ENCODE data around the genes ACOT9 and MAGEB18.

DNA sequence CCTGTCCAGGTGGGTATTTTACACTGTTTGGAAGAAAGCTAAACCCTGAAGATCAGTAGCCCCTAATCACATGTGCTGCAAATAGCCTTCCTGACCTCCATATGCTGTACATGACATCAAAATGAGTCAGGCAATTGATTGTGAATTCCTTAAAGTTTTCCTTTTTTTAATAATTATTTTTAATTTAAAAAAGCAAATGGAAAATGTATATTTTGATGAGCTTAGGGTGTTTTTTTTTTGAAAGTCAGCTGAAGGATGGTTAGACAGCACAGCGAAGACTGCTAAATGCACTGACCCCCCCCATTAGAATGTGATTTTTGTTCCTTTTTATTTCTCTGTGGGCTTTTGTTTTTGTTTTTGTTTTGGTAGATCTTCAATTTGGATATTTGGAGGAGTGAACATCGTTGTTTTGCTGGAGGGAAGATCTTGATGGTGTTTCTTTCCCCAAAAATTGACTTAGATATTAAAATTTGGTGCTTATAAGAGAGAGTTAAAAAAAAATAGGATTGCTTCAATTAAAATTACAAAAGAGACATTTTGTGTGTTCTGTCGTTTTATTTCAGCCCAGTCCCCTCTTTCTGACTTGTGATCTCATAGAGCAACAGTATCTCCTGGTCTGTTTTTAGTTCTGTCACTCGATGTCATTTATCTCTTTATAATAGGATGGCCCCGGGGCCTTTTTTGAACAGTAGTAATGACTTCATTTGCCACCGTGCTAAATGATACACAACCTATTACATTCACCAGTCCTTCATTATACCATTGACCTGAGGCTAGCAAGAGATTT is 37.6 kb upstream of the PHEX start:
- PRO-cap: no peak
- RAMPAGE, long total RNA, 2 experiments: no peak in any of the 2 experiments

- PRO-cap: no peak
- RAMPAGE, long total RNA, 2 experiments: no peak in any of the 2 experiments
These were observed 80.8 kb downstream of the CBLL2 start for GRCh38 chrX:22353586-22353871.

- PRO-cap: no peak
- RAMPAGE, long total RNA, 2 experiments: no peak in any of the 2 experiments
These were observed 2.4 kb upstream of the PTCHD1 start for GRCh38 chrX:23332047-23332936.

DNA sequence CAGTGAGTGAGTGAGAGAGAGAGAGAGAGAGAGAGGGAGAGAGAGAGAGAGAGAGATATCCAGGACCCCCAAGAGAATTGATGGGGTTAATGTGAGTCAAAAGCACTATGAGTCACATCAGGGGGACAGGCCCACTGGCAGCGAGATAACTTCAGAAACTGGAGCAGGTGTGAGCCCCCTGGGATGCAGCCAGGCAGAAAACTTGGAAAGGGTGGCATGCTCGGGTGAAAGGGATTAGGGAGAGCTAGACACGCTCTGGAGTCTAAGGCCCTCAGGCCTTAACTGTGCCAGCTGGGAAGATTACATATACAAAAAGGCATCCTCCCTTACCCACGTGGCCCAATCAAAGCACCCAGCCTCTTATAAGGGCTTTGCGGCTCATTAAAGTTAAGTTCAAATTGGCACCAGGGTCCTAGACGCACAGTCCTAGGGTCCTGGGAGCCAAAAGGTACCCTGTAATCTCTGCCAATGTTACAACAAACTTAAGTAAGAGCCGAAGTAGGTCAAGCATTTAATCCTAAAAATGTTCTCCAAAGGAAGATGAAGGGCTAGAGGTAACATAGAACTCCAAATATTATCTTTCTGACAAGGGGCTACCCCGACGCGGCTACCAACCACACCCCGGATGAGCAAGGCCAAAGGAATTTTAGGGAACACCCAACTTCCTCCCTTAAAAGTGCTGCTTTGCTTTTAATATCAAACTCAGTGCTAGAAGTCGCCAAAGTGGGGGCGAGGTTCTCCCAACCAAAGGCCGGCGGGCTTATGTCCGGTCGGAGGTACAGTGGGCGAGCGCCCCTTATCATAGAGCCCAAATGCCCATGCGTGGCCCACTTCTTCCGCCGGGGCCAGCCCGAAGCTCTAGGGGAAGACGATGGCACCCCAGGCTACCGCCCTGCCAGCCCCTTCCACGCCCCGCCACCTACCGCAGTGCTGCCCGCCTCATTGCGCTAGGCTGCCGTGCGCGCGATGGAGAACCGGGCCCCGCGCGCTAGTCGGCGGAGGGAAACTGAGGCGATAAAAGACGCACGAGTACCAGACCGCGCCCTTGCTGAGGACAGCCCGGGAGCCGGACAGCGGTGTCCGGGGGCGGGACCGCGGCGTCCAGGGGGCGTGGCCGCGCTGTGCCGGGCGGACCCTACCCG is at the start of gene ACOT9:
ACOT9 (minus strand) TSS at position 1,075 of the 1,142 bp plus-strand sequence.
- PRO-cap: bidirectional peak, plus-strand start at position 390 of the sequence, minus-strand start at position 284 of the sequence; unidirectional peak, plus-strand start at position 699 of the sequence; bidirectional peak, plus-strand start outside the sequence, minus-strand start at position 1,075 of the sequence
- RAMPAGE, long total RNA, 2 experiments: start-site peak on the minus strand in 2 of 2 experiments, centred at positions 1,051 to 1,059 of the sequence, 53 to 60 reads per replicate

GRCh38 chrX:23764381-23765154 is 18.4 kb upstream of the SAT1 start:
- PRO-cap: no peak
- RAMPAGE, long total RNA, 2 experiments: no peak in any of the 2 experiments

DNA sequence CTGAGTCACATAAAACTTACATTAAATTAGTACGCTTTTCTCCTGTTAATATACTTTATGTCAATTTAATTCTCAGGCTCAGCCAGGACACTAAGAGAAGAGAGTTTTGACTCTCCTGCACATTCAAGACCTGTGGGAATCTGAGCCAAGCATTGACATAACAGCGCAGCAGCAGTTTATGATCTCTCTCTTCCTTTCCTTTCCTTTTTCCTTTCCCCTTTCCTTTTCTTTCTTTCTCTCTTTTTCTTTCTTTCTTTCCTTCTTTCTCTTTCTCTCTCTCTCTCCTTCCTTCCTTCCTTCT is 21.5 kb downstream of the SAT1 start:
- PRO-cap: no peak
- RAMPAGE, long total RNA, 2 experiments: no peak in any of the 2 experiments

- PRO-cap: no peak
- RAMPAGE, long total RNA, 2 experiments: no peak in any of the 2 experiments
These were observed 34.3 kb downstream of the SAT1 start for GRCh38 chrX:23817249-23817627.

GRCh38 chrX:24153228-24153588 is 3.7 kb downstream of the ZFX start:
- PRO-cap: no peak
- RAMPAGE, long total RNA, 2 experiments: no peak in any of the 2 experiments

DNA sequence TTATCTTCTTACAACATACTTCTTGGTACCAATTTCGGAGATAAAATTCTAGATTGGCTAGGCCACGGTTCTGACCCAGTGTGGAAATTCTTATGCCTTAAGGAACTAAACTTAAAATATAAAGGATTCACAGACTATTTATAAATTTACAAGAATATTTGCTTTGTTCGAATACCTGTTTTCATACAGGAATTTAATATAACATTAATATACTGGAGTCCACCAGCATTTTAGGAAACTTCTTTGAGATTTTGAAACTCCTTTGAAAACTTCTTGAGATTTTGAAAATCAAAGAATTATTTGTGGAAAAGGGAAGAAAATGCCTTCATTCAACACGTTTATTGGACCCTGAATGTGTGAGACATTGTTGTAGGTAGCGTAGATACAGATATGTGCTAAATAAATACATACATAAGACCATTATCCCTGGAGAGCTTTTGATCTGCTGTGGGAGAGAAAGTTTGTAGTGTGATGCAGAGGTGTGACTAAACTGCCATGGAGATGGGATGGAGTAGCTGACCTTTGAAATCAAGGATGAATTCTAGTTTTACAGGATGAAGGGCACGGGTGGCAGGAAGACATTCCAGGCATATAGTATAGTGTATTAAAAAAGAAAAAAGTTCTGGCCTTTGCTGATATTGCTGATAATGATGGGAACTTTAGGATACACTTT is 31.5 kb downstream of the ZFX start:
- PRO-cap: no peak
- RAMPAGE, long total RNA, 2 experiments: no peak in any of the 2 experiments

DNA sequence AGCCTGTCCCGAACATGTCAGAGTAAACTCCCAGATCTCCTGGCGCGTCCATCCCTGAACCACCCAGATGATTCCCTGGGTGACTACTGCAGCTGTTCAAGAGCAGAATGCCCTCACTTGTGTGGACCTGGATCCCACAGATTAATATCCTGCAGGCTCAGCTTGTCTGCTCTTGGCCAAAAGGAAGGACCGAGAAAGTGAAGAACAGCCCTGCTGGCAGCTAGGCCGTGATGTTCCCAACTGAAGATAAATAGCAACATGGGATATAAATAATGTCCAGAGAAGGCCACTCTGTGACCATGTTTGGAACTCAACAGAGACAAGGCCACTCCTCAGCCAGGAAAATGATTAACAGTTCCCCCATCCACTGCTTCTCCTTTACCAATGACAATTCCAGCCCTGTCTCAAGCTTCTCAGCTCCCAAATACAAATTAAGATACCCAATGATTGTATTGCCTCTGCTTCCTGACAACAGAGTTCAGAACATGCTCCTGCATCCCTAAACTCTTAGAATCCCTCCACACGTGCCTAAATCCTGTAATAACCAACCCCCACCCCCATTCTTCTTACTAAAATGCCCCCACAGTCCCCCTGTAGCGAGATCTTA is 21.4 kb downstream of the SUPT20HL2 start:
- PRO-cap: no peak
- RAMPAGE, long total RNA, 2 experiments: no peak in any of the 2 experiments

DNA sequence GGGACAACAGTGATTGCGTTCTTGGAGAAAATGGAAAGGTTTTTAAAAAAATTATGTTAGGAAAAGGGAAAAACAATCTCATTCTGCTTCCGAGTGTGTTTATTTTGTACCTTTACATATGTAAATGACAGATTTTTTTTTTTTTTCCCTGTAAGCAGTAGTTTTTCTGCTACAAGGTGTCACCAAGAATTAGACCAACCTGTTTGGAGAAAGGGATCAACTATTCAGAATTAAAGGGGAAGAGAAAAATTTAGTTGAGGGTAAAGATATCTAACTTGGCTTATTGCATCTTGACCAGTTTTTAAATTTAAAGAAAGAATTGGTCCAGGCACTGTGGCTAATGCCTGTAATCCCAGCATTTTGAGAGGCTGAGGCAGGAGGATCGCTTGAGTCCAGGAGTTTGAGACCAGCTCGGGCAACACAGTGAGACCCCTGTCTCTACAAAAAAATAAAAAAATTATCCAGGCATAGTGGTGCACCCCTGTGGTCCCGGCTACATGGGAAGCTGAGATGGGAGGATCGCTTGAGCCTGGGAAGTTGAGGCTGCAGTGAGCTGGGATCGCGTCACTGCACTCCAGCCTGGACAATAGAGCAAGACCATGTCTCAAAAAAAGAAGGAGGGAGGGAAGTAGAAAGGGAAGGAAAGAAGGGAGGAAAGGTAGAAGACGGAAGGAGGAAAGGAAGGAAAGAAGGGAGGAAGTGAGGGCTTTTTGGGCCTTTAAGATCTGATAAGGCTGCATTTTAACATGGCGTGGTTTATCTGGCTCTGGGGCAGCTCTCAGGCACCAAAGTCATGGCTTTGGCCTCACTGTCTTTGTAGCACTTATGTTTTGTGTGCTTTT is 10.2 kb downstream of the PDK3 start:
- PRO-cap: no peak
- RAMPAGE, long total RNA, 2 experiments: no peak in any of the 2 experiments

DNA sequence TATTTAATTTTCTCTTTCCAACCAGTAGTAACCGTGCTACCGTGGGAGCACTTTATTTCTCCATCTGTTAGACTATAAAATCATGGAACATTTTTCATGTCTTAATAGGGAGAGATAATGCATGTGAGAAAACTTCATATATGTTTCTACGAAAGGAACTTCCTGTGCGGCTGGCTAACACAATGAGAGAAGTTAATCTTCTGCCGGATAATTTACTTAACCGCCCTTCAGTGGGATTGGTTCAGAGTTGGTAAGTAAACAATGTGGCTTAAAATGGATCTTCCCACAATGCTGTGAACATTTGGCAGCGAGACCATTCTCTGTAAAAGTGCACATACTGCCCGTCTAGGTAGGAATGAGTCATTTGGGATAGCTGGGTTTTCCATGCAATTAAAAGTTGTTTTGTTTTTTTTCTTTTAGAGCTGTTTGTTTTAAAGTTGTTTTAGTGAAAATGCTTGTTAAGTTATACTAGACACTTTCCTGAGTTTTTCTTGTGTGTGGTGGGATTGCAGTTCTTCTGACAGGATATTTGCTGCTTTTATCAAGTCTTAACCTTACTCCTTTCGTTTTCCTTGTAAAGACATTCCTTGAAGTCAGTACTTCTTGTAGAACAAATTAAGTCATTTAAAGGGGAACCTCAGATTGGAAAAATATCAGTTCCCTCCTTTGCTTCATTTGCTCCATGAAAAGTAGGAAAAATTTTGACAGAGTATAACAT is 29.7 kb downstream of the PDK3 start:
- PRO-cap: no peak
- RAMPAGE, long total RNA, 2 experiments: no peak in any of the 2 experiments

DNA sequence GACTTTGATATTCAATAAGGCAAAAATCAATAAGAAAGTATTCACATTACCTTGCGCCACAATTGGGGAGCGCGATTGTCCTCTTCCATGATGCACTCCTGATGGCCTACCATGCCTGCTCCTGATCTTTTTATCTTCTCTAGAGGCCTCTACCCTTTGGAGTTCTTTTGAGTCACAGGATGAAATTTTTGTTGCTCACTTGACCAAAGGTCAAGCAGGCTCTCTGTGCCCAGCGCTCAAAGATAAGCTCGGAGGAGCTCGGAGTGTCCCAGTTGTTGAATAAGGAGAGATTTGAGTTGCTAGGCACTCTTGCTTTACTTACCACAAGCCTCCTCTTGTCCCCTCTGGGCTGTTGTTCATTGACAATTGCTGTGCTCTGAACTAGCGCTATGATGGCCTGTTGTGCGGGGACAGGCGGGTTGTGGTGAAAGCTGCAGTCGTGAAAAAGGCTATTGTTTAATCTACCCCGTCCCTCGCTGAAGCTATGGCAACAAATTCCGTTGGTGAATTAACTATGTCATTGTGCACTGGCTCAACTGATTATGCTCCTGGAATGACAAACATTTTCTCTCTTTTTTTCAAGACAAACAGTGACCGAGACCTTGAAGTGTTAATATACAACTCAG is 21.1 kb upstream of the POLA1 start:
- PRO-cap: no peak
- RAMPAGE, long total RNA, 2 experiments: no peak in any of the 2 experiments

DNA sequence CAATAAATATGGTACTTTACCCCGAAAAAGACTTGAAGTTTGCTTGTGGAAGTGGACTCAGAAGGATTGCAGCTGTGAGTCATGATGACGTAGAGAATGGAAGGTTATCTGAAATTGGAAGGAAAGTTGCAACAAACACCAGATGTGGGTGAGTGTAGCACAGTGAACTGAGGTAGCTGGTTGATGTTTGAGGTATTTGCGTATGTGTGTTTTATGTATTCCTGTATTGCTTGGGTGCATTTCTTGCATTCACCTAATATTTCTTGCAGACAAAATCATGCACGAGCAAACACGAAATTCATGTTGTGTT is 112.9 kb downstream of the ARX start:
- PRO-cap: no peak
- RAMPAGE, long total RNA, 2 experiments: no peak in any of the 2 experiments

DNA sequence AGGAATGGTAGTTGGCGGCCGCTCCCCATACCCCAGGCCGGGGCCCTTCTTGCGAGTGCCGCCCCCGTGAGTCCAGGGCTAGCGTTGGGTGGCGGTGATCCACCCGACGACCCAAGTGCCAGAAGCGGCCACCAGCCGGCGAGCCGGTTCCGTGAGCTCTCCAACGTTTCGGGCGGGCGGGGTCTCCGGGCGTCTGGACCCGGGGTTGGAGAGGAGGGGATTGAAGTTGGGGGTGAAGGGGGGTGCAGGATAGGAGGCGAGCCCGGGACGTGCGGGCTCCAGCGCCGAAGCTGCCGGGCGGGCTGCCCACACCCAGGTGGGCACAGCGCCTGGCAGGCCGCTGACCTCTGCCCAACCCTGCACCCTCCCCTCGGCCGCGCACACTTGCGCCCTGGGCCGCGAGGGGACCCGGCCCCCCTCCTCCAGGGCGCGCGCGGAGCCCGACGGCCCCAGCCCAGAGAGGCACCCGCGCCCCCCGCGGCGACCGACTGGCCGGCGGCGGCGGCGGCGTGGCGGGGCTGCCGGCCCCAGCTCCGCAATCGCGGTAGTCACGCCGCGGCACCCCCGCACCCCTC is 13.5 kb downstream of the ARX start:
- PRO-cap: no peak
- RAMPAGE, long total RNA, 2 experiments: no peak in any of the 2 experiments

DNA sequence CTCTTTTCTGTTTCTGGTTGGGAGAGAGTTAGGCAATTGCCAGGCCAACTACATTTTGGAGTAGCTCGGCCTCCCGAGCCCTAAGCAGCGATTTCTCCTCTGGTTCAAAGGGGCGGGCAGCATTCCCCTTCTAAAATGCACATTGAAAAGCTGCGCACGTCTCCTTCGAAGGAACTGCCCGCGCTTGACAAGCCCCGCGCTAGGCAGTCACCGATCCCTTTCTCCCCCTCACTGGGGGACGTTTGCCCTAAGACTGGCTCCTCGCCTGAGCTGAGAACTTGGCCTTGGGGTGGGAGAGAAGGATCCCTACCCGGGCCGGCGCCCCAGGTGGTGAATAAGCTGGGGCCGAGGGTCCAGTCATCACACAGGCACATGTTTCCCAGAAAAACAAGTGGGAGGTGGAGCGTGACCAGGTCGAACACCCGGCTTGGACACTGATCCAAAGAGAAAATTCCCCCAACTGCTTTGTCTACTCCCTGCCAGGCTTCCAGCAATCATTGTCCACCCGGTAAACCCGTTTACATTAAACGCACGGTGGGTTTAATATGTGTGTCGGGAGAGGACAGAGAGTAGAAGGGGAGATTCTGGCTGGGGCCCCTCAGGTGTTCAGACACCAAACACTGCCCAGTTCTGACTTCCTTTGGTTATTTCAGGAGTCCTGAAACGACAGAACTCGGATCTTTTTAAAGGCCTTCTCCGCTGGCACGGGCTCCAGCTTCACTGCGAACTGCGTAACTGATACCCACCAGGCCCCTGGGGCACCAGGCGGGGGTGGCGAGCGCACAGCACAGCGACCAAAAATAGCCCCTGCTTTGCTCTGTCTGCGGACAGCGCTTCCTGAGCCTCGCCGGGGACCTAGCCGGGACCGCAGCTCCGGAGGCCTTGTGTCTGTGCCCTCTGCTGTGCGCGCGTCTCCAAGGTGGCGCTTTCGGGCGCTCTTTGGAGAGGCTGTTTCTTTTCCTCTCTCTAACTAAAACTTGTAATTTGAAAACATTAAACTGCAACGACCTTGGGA is 3.8 kb downstream of the ARX start:
- PRO-cap: no peak
- RAMPAGE, long total RNA, 2 experiments: no peak in any of the 2 experiments

DNA sequence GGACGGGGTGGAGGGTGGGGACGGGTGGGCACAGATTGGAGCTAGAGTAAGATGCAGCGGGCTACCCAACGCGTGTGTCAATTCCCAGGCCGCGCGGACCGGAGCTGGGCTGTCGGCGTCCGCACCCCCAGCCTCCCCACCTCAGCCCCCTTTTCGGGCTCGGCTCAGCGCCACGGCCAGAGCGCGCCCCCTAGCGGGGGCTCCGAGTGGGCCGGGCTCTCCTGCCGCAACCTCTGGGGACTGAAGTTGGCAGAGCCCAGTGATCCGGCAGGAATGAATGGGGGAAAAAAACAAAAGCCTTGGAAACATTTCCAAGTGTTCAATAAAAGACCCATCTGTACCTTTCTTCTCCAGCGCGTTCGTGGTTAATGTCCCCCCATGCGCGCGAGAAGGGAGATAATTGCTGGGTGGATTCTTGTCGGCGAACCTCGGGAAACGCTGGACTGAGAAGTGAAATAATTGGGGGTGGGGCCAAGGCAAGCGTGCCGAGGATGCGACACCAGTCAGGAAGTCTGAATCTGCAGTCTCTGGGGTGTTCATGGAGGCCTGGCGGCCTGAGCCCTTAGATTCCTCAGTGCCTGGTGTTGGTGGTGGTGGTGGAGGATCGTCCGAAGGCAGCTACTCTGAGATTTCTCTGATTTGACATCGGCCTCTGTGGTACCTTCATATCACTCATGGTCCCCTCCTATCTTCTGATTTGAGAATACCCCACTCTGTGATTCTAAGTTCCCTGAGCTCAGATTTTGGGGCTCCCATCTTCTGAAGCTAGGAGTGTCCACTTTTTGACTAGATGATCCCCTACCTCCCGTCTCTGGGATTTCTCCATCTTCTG is 5.3 kb upstream of the ARX start:
- PRO-cap: no peak
- RAMPAGE, long total RNA, 2 experiments: no peak in any of the 2 experiments

GRCh38 chrX:26138249-26138558 is at the start of gene MAGEB18:
Gene MAGEB18, plus strand, starts transcription at chrX:26138343.
- PRO-cap: no peak
- RAMPAGE, long total RNA, 2 experiments: no peak in any of the 2 experiments

- PRO-cap: no peak
- RAMPAGE, long total RNA, 2 experiments: no peak in any of the 2 experiments
These were observed 28.1 kb downstream of the DMD start for GRCh38 chrX:33183239-33183714.

DNA sequence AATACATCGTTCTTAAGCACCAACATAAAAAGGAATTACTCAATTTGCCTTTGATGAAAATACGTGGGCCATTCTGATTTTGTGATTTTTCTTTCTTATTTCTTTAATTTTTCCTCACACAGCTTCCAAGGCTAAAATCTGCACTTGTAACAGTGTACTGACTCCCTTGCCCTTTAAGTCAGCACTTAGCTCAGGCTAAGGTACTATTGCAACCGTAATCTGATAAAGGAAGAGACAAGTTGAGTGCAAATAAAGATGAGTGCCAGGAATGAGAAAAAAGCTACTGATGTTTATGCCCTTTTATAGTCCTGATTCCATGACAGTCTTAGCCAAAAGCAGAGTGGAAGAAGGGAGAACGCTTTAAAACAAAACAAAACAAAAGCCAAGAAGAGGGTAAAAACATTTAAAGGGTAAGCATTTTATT is 6.0 kb downstream of the DMD start:
- PRO-cap: no peak
- RAMPAGE, long total RNA, 2 experiments: no peak in any of the 2 experiments